ENCODE data around the gene CFAP77.

DNA sequence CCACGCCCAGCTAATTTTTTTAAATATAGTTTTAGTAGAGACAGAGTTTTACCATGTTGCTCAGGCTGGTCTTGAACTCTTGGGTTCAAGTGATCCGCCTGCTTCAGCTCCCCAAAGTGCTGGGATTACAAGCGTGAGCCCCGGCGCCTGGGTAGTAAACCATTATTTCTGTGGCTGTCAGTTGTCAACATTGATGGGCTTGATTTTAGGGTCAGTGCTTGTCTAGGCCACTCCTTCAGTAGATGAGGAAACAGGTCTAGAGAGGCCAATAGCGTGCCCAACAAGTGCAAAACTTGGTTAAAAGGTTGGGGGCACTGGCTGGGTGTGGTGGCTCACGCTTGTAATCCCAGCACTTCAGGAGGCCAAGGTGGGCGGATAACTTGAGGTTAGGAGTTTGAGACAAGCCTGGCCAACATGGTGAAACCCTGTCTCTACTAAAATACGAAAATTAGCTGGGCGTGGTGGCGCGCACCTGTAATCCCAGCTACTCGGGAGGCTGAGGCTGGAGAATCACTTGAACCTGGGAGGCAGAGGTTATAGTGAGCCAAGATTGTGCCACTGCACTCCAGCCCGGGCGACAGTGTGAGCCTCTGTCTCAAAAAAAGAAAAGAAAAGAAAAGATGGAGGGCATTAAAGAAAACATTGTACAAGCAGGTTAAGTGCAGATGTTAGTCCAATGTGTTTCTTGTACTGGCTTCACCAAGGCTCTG is 30.4 kb downstream of the PRRC2B start:
- PRO-cap = no peak

GRCh38 chr9:131459036-131459352 is 43.7 kb upstream of the POMT1 start:
- PRO-cap = no peak

GRCh38 chr9:131492837-131493920 is 9.5 kb upstream of the POMT1 start:
- PRO-cap = no peak

DNA sequence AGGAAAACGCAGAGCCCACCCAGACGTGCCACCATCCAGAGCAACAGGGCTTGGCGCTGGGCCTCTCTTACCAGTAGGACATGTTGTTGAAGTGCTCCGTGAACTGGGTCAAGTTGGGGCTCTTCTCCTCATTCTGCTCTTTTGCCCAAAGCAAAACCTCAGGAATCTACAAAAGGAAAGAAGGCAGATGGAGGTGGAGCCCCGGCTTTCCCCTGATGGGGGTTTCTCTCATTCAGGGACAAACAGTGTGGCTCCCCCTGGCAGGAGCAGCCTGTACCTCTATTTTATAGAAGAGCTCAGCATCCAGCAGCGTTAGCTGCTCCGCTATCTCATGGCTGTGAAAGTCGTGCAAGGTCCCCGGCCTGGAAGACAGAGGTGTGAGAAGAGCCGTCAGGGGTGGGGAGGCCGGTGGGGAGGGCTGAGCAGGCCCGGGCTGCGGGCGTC is 42.4 kb downstream of the PRRT1B start:
- PRO-cap = no peak

- PRO-cap = no peak
These were observed 18.7 kb downstream of the RAPGEF1 start for GRCh38 chr9:131721019-131721703.

- PRO-cap = no peak
These were observed 84.3 kb upstream of the RAPGEF1 start for GRCh38 chr9:131824279-131824478.

- PRO-cap = no peak
These were observed 154.1 kb upstream of the RAPGEF1 start for GRCh38 chr9:131893740-131894514.

- PRO-cap = no peak
These were observed 20.4 kb downstream of the MED27 start for GRCh38 chr9:132059142-132059831.

DNA sequence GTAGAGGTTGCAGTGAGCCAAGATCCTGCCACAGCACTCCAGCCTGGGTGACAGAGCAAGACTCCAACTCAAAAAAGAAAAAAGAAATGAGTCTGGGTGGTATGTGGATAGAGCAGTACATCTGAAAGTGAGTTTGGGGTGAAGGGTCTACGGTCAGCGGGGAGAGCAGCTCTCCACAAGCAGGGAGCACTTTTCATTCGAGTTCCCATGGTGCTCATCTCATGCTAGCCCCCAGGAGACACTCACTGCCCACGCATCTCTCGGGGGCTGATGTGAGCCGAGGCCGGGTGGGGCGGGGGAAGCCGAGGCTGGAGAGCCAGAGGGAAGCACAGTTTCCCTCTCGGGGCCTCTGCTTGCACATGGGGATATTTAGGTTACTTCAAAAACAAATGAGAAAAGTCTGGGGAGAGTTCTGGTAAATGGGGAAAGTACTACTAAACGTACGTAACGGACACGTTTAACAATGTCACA is 34.1 kb upstream of the NTNG2 start:
- PRO-cap = no peak

DNA sequence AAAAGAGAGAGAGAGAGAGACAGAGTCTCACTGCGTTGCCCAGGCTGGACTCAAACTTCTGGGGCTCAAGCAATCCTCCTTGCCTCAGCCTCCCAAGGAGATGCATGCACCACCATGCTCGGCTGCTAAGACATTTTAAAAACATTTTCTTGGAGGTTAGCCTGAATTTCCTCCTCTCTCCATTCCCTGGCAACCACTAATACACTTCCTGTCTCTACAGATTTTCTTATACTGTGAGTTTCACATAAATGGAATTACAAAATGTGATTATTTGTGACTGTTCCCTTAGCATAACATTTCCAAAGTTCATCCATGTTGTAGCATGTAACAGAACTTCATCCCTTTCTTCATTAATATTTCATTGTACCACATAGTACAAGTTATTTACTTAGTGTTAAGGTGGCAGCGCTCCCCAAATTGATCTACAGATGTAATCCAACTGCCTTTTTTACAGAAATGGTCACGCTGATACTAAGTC is 82.3 kb downstream of the SETX start:
- PRO-cap = no peak

DNA sequence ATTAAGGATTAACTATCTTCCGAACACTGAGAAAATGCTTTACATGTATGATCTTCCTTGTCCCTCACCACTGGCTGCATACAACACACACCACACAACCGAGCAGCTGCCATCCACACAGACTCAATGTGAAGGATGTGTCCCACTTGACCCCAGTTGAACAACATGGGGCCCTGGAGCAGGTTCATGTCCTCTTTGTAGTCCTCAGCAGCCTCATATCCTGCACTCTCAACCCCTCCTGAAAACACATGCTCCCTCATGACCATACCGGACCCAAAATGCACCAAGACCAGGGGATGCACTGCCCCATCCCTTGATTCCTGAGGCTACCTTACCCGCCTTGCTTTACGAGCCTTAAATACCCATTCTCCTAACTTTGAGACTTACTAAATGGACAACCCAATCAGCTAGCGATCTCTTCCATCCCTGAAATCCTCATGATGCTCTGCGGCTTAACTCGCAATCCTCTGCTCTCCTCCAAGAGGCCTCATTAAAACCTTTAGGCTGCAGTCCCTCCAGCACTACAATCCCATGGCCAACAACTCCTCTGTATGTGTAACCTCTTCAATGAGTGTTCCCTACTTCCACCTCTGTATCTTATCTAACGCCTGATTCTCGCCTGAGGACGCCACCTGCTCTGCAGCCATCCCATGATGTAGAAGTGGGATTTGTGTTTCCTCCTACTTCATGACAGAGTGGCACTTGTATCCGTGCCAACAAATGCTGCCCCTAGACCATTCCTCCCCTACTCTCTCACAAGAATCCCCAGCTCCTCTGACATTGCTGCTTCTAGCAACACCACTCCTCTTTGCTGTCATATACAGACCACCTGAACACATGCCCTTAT is 78.8 kb downstream of the SETX start:
- PRO-cap = no peak

DNA sequence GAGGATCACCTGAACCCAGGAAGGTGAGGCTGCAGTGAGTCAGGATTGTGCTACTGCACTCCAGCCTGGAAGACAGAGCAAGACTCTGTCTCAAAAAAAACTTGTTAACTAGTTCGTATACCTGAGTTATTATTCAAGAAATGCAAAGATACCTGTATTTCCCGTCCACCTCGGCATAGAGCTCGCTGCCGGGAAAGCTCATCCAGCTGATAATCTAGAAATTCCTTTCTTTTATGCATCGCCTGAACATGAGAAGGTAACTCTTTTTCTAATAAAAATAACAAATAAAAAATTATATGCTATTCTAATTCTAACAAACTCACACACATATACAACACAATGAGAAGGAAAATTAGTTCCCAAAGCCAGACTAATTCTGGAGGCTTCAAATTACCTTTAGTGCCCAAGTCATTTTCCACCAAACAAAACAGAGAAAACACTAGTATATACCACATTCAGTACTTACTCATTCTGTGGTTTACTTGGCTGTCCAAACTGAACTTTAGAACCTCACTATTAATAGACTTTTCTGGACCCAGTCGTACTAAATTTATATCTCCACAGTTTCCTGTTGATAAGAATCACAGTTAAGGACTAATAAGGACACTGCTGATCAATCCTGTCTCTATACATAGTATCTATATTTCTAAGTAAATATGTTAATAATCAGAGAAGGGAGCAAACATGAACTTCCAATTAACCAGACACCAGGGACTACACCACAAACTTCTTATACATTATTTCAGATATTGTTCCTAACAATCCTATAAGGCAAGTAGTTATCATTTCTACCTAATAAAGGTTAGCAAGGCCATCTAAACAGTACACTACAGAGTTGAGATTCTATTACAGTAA is 66.5 kb downstream of the SETX start:
- PRO-cap = no peak

DNA sequence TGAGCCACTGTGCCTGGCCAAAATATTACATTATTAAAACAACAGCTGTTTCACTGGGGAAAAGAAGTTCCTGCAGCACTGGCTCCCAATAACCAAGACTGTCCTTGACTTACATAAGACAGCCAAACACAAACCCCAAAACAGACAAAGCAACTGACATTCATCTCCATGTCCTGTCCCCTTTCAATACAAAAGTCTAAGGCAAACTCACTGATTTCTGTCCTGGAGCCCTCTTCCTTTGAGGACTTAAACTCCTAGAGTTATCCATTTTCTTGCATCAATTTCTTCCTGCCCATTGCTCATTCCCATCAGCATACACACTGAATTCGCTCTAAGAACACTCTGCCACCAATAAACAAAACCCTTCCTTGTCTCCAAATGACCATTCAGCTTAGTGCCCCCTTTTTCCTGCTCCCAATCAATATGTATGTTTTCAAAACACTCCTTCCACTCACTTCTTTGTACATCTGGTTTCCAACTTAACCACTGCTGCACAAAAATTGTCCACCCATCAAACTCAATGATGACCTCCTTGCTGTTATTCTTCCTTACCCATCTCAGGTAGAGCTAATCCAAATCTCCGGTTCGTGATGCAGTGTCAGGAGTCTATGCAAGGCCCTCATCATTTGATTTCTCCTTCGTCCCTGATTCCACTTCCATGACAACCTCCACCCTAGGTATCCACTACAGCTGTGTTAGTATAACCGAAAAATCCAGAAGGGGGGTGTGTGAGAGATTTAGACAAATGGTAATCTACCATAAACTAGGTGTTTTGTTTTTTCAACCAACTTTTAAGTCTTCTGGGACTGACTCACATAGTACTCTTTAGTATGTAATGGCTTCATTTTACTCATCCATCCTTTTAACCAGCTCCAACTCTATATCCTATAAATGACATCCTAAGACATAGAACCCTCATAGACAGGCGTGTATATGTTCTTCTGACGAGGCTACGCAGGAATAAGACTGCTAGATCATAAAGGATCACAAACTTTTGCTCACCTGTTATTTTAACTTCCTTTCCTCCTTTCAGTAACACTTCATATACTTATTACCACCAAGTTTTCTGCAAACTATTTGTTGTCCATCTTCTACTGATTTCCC is 39.2 kb downstream of the SETX start:
- PRO-cap = no peak

GRCh38 chr9:132378247-132378994 is 23.6 kb upstream of the SETX start:
- PRO-cap = no peak

DNA sequence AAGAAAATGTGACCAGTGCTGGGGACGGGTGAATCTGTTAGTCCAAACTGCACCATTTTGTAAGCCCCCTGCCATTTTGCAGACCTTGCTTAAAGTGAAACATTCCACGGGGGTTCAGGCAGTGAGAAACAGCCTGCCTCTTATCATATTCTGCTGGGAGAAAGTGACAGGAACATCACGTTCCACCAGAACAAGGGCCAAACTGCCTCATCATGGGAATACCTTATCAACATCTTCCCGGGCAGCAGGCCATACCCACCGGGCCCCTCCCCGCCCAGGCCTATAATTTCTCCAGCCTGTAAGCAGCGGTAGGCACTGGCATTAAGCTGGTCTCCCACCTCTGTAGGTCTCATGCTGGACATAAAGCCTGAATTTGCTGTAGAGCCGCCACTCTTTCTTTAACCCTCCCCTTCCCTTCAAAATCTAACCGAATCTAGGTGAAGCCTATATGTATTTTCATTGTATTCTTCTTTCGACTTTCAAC is 1.5 kb upstream of the CFAP77 start:
- PRO-cap = no peak

DNA sequence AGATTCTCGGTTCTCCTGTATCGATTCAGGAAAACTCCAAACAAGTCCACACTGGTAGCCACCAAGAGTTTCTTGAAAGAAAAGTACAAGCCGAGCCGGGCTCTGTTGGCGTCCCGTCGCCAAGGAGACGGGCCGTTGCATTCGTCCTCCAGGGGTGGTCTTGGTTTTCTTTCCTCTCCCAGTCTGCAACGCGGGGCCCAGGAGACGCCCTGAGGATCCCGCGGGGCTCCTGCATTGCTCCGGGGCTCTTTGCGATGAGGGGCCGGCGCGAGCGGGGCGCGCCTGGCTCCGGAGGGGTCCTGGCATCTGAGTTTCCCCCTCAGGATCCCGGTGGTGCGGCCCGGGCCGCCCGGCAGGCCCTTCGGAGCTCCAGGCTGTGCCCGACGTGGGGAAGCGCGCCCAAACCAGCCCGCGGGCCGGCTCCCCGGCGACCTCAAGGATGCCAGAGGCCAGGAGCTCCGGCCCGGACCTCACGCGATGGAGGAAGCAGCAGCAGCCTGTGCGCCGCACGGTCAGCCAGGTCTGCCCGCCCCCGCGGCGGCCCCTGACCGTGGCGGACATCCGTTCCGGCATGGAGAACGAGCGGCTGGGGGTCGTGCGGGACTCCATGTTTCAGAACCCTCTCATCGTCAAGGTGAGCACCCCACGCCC is at the start of gene CFAP77:
CFAP77 (plus strand) TSS at position 379 of the 651 bp plus-strand sequence.
- PRO-cap = no peak

- PRO-cap = no peak
These were observed 18.6 kb downstream of the GTF3C4 start for GRCh38 chr9:132688672-132689489.

GRCh38 chr9:132994410-132995018 is 16.0 kb downstream of the GFI1B start:
- PRO-cap = no peak

GRCh38 chr9:133022997-133023842 is 7.6 kb upstream of the GTF3C5 start:
- PRO-cap = no peak

DNA sequence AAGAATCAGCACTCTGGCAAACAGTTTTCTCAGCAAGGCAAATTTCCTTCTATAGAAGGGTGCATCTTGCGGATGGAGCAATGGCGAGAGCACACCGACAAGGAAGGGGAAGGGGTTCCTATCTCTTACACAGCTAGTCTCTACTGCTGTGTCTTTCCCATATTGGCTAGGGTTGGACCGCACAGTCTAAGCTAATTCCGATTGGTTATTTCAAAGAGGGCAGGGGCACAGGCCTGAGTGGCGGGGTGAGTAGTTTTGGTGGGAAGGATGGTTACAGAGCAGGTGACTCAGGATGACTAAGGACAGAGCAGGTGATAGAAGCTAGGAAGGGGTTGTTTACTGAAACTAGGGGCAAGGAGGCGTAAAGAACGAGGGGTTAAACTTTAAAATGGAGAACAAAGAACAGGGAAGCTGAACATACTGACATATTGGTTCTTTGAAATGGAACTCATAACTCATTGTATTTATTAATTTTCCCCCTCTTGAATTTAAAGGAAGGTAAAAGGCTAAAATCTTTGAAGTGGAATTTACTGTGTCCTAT is 869 bp downstream of the GTF3C5 start:
- PRO-cap = unidirectional peak, minus-strand start at position 145 of the sequence